Penis (tissue), 1 donor: ENCODE data around the gene IGF1.

DNA sequence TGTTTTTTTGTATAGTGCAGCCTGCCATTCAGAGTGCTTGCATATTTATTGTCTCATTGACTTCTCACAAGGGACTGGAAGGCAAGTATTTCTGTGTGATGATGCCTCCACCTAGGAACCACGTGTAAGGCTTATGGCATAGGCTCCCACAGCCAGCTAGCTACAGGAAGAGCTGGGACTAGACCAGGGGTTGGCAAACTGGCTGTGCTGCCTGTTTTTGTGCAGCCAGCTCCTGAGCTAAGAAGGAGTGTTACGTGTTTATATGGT lies 970 bp downstream of the PARPBP start:
- PRO-cap = no peak

DNA sequence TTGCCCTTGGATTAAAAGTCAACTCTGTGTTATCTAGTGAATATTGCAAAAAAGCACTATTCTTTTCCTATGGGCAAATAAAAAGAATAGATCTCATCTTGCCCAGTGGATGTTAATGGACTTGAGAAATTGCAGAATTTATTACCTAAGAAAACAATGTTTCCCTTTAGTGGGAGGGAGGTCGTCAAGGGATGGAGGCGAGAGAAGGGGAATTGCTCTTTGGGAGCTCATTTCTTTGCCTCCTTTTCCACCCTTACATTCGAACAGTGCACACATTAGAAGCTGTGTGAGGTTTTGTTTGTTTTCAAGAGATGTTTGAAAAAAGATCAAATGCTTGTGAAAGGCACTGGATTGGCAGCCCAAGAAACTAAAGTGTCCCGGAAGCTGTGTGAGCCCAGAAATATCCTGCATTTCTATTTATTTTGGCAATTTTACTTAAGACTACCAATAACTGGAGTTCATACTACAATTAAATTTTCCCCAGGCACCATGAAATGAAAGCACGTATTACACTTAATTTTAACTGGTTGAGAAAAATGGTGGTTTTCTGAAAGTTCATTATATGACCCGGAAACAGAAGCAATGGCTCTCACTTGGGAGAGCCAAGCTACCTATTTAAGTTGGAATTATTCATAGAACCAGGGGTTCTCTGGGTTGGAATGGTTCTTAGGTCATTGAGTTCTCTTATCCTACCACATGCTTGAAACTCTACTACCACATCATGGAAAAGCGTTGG lies 66.9 kb downstream of the IGF1 start:
- PRO-cap = no peak

DNA sequence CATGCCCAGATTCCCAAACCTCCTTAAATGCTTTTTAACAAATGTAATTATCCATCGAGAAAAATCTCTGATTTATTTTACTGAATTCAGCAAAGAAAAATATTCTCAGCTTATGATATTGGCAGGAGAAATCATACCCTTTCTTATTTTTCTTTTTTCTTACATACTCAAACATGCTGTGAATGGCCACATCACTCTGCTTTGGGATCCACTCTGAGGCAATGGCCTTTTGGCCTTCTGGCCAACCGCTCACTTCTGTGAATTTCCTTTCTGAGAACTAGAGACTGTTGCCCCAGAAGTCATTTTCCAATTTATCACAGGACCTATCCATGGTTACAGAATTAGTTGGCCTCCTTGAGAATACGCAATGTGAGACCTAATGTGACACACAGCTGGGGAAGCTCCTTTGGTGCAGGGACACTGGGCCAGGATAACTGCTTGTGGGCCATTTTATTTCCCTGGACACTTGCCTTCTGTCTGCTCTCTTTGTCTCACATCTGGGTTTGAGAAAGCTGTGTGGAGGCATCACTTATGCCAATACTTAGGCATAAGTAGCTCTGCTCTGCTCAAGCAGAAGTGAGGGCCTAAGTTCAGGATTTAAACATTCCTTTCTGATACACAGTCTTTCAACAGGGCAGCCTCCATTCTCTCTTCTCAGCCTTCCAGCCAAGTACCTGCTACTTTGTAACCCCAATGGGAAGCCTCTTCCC lies 50.6 kb downstream of the IGF1 start:
- PRO-cap = no peak

- PRO-cap = no peak
Measured at GRCh38 chr12:102454292-102454795, 26.0 kb downstream of the IGF1 start.

DNA sequence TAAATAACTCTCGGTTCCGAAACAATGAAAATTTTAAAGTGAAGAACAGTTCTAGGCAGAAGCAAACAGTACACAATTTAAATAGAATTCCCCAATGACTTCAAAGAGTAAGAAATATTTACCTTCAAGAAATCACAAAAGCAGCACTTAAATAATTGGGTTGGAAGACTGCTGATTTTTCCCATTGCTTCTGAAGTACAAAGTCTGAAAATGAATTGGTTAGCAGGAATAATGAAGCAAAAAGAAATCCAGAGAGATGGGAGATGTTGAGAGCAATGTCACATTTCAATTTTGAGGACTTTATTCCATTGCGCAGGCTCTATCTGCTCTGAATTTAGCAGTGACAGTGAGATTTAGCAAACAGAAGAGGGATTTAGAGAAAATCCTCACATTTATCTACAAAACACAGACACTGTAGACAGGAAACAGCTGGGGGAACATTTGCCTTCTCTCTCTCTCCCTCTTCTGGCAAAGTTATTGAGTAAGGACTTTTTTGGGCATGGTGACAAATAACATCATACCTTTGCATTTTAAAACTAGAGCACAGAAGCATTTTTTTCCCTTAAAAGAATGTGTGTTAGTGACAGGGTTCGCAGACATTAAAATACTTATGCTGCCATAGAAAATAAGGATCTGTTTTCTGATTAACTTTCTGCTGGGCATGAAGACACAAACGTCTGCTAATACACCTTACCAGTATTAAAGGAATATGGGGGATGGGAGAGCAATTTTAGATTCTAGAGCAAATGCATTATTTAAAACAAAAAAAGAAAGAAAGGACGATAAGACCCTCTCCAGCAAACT lies at the start of gene IGF1:
IGF1 (minus strand) TSS at position 367 of the 804 bp plus-strand sequence.
- PRO-cap = unidirectional peak, minus-strand start at position 366 of the sequence

DNA sequence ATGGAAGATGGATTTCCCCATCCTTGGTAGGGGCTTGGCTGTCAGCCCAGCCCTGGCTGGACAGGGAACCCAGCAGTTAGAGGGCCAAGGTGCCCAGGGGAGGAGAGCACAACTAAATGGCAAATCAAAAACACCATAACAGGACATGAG lies 6.1 kb downstream of the PAH start:
- PRO-cap = no peak

- PRO-cap = no peak
Measured at GRCh38 chr12:102920452-102920897, 3.4 kb upstream of the PAH start.

DNA sequence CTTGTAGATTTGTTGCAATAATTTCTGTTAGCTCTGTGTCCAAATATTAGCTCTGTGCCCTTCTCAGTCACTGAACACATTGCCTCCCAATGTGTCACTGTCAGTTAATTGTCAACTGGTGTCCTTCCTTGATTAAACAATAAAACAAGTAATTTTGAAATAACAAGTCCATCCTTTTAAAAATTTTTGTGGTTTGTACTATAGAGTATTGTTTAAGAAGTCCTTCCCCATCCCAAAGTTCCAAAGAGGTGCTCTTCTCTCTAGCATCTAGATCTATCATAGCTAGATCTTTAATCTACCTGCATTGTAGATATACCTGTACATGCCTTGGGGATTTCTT lies 4.3 kb upstream of the PAH start:
- PRO-cap = no peak

- PRO-cap = no peak
Measured at GRCh38 chr12:103172508-103172793, 215.0 kb downstream of the ASCL1 start.

DNA sequence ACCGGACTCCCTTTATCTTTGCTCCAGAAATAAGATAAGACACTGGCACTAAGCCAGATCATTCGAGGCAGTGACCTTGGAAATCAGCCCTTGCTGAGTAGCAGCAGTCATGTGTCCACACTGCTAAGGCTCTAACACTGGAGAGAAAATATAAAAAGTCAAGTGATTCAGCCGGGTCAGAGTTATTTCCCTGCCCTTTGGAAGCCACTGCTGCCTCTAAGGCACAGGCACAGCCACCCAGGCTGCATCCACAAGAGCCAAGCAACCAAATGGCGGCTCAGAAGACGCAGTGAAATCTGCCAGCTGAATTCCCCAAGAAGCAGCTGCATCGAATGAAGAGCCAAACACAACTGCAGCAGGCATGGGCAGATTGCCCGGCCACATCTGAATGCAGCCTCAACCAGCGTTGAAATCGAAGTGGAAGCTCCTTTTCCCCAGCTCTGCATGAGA lies 40.7 kb downstream of the NT5DC3 start:
- PRO-cap = no peak

DNA sequence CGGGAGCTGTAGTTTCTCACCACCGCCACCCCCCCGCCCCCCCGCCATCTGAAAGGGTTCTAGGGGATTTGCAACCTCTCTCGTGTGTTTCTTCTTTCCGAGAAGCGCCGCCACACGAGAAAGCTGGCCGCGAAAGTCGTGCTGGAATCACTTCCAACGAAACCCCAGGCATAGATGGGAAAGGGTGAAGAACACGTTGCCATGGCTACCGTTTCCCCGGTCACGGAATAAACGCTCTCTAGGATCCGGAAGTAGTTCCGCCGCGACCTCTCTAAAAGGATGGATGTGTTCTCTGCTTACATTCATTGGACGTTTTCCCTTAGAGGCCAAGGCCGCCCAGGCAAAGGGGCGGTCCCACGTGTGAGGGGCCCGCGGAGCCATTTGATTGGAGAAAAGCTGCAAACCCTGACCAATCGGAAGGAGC lies 391 bp upstream of the HSP90B1 start:
- PRO-cap = bidirectional peak, plus-strand start at position 95 of the sequence, minus-strand start outside the sequence; bidirectional peak, plus-strand start outside the sequence, minus-strand start at position 316 of the sequence

DNA sequence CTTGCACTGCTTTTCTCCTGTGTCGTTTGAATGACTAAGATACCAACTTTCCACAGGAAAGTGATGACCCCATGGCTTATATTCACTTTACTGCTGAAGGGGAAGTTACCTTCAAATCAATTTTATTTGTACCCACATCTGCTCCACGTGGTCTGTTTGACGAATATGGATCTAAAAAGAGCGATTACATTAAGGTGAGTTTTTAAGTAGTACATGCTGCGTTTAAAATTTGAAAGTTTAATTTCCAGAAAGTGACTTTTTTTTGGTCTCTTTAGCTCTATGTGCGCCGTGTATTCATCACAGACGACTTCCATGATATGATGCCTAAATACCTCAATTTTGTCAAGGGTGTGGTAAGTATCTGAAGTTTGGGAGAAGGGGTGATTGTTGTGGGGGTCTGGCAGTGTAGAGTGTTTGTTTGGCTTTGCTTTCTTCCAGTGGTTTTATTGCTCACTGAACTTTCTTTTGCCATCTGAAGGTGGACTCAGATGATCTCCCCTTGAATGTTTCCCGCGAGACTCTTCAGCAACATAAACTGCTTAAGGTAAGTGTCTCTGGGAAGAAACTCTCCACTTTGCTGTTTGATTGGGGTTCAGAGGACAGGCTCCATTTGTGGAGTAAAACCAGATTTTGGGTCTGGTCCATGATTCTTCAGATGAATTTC lies 11.3 kb downstream of the HSP90B1 start:
- PRO-cap = no peak

DNA sequence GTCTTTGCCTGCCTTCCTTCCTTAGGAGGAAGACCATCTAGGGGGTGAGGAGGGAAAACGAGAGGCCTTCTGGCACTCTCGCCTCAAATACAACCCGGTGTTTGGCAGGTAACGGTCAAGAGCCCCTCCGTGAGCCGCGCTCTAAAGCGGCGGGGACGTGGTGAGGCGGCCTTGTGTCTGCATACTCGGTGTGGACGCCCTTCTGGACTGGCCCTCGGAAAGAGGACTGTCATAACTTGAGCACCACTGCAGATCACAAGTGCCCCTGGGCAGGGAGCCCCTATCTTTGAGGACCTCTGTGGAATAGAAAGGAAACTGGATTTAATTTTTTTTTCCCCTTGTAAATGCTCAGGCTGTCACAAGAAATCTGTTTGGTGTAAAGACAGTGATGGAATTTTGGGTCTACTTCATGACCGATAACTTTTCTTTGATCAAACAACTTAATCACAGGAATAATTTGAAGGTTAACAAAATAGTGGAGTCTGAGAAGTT lies 828 bp downstream of the HCFC2 start:
- PRO-cap = no peak

DNA sequence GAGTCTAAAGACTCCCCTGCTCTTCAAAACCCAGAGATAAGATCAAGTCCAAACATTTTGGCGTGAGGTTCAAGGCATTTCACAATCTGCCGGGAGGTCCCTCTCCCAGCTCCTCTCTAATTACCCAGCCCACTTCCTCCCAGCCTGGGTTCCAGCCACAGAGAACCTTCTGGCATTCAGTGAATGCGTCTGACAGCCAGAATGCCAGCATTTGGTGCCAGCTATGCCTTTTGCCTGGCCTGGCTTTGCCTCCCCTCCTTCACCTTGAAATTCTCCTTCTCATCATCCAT lies 37.6 kb upstream of the TXNRD1 start:
- PRO-cap = no peak

DNA sequence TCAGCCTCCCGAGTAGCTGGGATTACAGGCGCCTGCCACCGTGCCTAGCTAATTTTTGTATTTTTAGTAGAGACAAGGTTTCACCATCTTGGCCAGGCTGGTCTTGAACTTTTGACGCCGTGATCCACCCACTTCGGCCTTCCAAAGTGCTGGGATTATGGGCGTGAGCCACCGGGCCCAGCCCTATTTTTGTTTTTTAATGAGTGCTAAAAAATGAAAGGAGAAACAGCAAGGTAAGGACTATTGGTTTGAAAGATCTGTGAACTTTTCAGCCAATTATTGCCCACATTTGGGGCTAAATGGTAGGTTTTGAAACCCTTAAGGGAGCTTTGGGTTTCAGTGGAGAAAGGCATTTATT lies 12.0 kb upstream of the EID3 start:
- PRO-cap = no peak

DNA sequence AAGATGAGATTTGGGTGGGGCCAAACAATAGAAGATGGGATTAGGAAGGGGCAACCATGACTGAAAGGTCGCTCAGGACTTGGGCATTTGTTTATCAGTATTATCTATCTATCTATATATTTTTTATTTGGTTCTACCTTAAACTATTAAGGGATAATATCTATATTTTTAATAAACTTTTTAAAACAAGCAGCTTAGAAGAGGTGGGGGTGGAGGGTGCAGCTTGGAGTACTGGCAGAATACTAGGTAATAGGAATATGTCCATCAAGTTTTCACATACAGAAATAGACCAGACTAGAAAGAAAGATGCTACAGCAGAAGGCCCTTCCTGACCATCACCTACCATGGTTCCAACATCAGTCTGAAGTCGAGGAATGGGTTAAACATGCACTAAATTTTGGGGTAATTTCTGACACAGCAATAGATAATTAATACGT lies 50.5 kb downstream of the EID3 start:
- PRO-cap = no peak

DNA sequence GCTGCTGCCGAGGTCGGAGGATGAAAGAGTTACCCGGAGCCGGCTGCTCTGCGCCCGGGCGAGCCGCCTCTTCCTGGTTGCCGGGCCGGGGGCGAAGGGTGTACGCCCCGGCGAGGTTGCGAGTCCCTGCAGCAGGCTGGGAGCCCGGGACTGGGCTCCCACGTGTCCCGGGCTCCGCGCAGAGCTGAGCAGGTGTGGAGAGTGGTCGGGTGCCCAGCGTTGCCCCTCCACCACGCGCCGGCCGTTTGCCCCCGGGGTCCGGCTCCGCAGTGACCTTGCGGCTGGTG lies 1.1 kb downstream of the CHST11 start:
- PRO-cap = bidirectional peak, plus-strand start at position 23 of the sequence, minus-strand start at position 26 of the sequence

DNA sequence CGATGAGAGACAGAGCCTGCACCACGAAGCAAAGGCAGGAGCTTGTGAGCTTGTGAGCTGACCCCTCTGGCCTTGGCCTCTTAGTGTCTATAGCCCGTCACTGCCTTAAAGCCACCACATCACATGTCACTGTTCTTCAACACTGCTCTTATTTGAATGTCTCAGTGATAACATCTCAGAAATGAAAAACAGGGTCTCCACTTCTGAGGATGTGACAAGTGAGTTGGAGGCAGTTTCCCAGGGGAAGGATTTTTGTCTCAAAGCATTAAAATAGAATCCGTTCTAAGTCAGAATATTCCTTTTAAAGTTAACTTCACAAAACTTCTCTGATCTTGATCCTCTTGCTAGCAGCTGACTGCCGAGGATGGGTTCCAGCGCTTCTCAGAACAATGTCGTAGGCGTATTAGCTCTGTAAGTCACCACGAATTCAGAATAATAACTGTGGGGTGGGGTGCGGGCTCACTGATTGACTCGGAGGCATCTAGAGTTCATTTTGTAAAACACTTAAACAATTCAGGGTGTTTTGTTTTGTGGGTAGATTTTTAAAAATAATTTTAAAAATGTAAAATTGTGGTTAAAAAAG lies 37.6 kb downstream of the CHST11 start:
- PRO-cap = no peak

DNA sequence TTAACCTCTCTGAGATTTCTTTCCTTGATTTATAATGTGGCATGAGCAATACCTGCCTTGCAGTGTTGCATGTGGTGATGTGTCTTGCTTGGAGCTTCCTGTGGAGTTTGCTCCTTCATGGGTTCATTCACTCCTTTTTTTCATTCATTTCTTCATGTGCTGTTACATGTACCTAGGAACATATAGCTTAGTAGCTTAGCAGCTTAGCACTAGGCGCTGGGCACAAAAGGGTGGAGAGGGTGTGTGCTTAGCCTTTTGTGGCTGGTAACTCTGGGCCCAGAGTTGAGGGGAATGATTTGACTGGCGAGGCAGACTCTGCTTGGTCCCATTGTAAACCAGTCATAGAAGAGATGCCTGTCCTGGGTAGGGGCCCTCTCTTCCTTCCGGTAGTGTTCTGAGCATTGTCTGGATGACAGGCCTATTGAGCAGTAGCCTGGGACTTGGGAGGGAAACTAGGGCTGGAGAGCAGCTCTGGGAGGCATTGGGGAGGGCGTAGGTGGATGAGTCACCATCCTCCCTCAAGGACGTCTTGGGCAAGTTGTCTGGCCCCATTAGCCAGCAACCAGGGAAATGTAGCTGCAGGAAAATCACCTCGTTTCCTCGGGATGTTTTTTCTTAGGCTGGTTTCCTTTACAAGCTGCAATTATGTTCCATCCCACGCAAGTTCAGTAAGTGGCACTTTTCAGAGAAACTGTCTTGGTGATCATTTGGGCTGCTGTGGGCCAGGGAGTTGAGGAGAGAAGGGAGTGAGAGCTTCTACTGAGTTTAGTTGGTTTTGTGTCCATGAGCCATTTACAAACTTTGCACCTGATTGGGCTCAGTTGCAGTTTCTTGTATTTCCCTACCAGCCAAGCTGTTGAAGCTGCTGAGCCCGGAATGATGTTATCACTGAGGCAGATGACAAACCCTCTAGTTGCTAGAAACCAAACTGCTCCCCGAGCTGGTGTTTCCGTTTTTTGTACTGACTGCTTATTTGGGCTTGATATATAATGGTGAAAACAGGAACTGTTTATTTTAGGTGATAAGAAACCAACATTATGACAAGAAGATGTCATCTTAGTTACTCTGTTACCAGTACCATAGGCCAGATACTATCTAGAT lies 147.4 kb downstream of the CHST11 start:
- PRO-cap = no peak

- PRO-cap = no peak
Measured at GRCh38 chr12:104655698-104656103, 199.0 kb downstream of the CHST11 start.